Transverse colon (tissue), 4 donors: ENCODE measurements around a stretch of chr18.

- PRO-cap, result no peak
- RAMPAGE, long total RNA, 4 experiments, result no peak in any of the 4 experiments
Observed at GRCh38 chr18:22268447-22268914, 99.1 kb downstream of the GATA6 start.

- PRO-cap, result no peak
- RAMPAGE, long total RNA, 4 experiments, result no peak in any of the 4 experiments
Observed at GRCh38 chr18:22314372-22314786, 103.3 kb downstream of the CTAGE1 start.

DNA sequence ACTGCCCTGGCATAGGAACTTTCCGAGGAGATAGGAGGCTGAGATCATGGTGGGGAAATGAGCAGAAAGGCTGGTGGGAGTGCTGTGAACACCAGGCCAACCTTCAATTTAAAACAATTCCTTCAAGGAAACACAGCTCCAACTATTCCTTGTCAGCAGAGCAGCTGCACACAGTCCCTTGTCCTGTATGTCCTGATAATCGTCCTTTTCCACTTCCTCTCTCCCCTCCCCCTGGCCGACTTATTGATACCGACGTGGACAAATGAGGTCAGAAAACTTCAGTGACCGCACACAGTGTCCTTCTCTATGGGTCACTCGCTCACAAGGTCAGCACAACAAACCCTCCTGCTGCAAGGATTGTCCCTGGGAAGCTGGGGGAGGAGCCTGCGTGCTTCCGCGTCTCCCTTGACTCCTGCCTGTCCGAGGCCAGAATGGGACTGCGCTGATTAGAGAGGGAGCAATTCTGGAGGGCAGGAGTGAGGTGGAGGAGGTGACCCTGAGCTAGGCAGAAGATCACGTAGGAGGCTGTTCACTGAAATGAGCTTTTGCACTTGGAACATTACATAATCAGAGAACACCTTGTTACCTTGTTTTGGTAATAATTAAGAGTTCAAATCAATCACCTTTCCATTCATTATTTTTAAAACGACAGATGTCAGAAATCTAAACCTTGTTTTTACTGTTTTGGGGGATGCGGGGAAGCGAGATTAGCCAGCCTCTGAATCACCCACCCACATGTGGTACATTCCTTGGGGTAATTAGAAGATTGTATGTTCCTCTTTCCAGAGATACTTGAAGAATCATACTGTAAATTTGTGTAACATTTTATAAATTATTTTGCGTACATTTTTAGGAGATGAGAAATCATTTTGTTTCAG lies 70.7 kb downstream of the CTAGE1 start:
- PRO-cap, result bidirectional peak, plus-strand start at position 429 of the sequence, minus-strand start at position 215 of the sequence
- RAMPAGE, long total RNA, 4 experiments, result no peak in any of the 4 experiments

GRCh38 chr18:22348439-22349384 lies 69.0 kb downstream of the CTAGE1 start:
- PRO-cap, result bidirectional peak, plus-strand start at chr18:22348817, minus-strand start at chr18:22348647; bidirectional peak, plus-strand start at chr18:22349085, minus-strand start at chr18:22348926
- RAMPAGE, long total RNA, 4 experiments, result no peak in any of the 4 experiments

GRCh38 chr18:22349555-22350103 lies 68.1 kb downstream of the CTAGE1 start:
- PRO-cap, result no peak
- RAMPAGE, long total RNA, 4 experiments, result no peak in any of the 4 experiments

DNA sequence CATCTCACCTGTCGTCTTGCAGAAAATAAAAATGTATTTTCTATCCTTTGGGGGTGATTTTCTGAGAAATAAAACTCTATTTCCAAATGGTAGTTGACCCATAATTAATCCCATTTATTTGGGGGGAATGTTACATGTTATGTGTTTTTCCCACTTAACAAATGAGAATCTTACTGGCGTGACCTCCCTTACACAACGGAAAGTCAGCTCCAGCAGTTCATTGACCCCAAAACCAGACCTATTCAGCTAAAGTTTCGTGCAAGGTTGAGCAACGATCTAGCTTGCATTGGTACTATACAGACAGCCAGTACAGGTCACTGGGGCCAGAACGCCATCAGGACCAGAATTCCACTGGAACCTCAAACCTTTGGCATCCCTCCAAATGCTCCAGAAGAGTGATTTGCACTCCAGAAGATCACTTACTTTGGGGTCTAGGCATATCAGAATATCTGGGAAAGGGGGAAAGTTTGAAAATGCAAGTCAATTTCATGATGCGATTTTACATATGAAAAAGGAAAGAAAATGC lies 6.8 kb upstream of the CTAGE1 start:
- PRO-cap, result no peak
- RAMPAGE, long total RNA, 4 experiments, result no peak in any of the 4 experiments

DNA sequence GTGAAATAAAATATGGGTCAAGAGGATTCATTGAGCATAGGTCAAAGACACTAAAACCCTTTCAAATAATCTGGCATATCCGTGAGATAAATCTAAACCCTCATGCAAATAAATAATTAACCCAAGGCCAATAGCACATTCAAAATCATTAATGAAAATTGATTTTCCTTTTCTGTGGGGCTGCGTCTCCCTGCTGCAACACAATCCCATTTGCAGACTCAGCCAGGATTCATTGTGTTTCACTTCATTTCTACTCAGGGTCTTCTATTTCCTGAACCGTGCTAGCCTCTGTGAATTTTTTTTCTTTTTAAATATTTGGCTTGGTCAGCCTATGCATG lies 10.1 kb upstream of the CTAGE1 start:
- PRO-cap, result no peak
- RAMPAGE, long total RNA, 4 experiments, result no peak in any of the 4 experiments

DNA sequence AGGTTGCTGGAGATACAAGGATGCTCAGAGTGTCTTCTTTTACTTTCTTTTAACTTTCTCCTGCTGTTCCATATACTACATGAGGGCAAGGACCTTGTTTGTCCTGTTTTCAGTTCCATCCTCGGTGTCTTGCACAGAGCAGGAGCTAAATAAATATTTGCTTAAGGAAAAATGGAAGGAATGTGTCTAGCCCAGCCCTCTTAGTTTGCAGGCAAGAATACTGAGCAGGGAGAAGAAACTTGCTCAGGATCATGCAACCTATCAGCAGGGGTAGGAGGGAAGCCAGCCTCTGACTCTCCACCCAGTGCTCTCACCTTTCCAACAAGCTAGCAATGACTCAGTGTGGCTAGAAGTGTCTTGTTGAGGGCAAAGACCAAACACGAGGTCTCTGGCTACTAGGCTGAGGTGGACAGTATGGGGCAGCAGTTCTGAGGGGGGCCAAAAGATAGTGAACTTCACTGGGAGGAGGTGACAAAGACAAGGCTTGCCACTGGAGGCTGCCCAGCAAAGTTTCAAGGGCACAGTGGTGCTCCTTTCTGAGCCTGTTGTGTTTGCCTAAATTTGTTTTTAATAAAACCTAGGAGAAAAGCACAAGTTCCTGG lies 48.9 kb upstream of the CTAGE1 start:
- PRO-cap, result no peak
- RAMPAGE, long total RNA, 4 experiments, result no peak in any of the 4 experiments

GRCh38 chr18:22494659-22495239 lies 77.0 kb upstream of the CTAGE1 start:
- PRO-cap, result no peak
- RAMPAGE, long total RNA, 4 experiments, result no peak in any of the 4 experiments

DNA sequence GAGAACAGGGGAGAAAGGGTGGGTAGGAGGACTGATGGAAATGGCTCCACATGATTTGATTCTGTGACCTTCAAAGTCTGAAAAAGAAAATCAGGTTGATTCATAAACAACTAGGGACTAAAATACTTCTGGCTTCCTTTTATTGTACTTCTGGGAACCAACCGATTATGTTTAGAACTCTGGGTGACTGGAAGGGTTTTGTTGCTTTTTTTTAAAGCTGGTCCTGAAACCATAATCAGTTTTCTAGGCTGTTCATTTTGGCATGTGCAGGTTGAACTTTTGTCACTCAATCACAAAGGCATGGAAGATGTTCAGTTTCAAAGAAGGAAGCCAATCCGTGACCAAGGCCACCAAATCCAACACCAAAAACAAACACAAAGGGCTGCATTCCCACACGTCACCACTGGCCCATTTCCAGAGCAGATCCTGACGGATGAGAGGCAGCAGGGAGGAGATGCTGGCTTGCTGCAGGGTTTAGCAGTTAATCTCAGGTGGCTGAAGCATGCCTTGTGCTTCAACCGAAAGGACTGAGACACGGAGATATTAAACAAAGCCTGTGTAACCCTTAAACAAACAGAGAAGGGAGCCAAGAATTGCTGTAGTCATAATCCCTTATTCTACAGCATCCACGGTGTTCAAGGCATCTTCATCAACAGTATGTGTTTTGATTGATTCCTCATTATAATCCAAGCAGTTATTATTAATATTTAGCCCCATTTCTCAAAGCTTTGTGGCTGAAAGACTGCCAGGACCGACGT lies 191.9 kb upstream of the CTAGE1 start:
- PRO-cap, result no peak
- RAMPAGE, long total RNA, 4 experiments, result no peak in any of the 4 experiments

- PRO-cap, result no peak
- RAMPAGE, long total RNA, 4 experiments, result no peak in any of the 4 experiments
Observed at GRCh38 chr18:22914654-22914987, 18.5 kb upstream of the RBBP8 start.

DNA sequence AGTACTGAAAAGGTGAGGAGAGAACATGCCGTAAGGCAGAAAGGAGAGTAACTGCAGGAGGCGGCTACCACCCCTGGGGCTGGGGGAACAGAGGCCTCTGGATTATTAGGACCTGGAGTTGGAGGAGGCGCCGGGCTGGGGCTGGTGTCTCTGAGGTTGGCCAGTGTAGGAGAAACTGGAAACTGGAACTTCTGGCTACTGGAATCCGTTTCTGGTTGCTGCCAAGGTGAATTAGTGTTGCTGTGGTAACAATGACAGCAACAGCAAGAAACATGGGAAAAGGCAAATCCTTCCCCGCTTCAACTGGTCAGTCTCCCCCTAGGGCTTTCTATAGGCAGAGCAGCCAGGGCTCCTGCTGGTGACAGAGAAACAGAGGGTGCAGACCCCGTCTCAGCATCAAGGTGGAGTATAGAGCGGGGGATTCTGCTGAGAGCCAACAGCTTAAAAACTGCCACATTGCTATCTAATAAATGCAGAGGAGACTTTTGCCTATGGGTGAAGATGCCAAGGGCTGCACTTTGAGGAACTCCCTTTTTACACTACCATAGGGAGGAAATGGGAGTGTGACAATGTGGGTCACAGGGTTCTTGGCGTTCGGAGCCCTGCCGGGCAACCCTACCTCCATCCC lies 81.5 kb upstream of the CABLES1 start:
- PRO-cap, result no peak
- RAMPAGE, long total RNA, 4 experiments, result no peak in any of the 4 experiments

- PRO-cap, result no peak
- RAMPAGE, long total RNA, 4 experiments, result no peak in any of the 4 experiments
Observed at GRCh38 chr18:23330795-23331759, 106.7 kb downstream of the TMEM241 start.

- PRO-cap, result no peak
- RAMPAGE, long total RNA, 4 experiments, result no peak in any of the 4 experiments
Observed at GRCh38 chr18:23452657-23452958, 479 bp upstream of the RIOK3 start.

DNA sequence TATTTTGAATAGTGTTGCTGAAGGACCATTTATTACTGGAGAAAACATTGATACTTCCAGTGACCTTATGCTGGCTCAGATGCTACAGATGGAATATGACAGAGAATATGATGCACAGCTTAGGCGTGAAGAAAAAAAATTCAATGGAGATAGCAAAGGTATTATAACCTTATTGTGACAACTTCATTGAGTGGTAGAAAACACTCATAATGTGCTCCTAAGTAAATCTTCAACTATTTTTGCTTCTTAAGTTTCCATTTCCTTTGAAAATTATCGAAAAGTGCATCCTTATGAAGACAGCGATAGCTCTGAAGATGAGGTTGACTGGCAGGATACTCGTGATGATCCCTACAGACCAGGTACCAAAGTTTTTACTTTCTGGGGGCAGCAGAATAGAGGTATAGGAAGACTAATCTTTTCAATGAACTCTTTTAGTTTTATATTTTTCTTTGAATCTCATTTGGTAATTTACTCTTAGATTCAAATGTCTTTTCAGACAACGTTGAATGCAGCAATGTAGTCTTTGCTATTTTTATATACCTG lies 10.9 kb downstream of the RIOK3 start:
- PRO-cap, result no peak
- RAMPAGE, long total RNA, 4 experiments, result no peak in any of the 4 experiments

DNA sequence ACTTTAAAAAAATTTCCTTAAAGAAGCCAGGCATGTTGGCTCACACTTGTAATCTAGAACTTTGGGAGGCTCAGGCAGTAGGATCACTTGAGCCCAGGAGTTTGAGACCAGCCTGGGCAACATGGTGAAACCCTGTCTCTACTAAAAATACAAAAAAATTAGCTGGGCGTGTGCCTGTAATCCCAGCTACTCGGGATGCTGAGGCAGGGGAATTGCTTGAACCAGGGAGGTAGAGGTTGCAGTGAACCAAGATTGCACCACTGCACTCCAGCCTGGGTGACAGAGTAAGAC lies 22.0 kb downstream of the RIOK3 start:
- PRO-cap, result no peak
- RAMPAGE, long total RNA, 4 experiments, result no peak in any of the 4 experiments

DNA sequence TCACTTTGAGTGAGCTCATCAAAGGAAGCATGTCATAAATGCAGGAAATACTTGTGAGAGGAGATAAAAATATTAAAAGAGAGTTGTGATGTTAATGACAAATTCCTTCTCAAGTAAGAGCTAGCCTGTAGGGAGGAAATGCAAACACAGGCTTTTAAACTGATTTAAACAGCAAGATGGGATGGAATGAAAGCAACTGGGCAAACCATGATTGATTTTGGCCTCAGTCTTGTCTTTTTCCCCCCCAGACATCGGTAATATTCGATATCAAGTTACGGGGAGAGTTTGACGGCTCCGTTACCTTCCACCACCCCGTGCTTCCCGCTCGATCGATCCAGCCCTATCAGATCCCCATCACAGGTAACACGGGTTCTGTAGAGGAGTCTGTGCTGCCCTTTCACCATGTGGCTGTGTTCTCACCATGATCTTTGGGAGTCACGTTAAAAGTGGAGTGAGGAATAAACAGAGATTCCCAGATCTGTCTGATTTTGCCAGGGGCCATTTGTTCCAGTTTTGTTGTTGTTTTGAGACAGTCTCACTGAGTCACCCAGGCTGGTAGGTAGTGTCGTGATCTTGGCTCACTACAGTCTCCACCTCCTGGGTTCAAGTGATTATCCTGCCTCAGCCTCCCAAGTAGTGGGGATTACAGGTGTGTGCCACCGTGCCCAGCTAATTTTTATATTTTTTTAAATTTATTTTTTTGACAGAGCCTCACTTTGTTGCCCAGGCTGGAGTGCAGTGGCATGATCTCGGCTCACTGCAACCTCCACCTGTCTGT lies 16.8 kb downstream of the RMC1 start:
- PRO-cap, result no peak
- RAMPAGE, long total RNA, 4 experiments, result no peak in any of the 4 experiments

GRCh38 chr18:23588723-23589611 lies 2.7 kb upstream of the NPC1 start:
- PRO-cap, result no peak
- RAMPAGE, long total RNA, 4 experiments, result no peak in any of the 4 experiments

DNA sequence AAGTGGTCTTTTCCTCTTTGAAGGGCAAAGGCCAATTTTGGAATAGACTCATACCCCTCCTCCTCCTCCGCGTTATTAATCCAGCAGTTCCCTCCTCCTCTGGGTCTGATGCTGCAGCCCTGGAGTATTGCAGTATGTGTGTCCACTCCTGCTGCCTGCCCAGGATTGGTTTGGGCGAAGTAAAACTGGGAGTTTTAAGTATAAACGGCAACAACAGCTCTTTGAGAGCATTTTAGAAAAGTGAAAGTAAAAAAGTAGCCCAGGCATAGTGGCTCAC lies 617 bp upstream of the ANKRD29 start:
- PRO-cap, result no peak
- RAMPAGE, long total RNA, 4 experiments, result no peak in any of the 4 experiments

- PRO-cap, result no peak
- RAMPAGE, long total RNA, 4 experiments, result no peak in any of the 4 experiments
Observed at GRCh38 chr18:23825978-23826699, 136.9 kb downstream of the LAMA3 start.